ENCODE measurements around the genes MAP7D1, THRAP3 and EPHA10.

DNA sequence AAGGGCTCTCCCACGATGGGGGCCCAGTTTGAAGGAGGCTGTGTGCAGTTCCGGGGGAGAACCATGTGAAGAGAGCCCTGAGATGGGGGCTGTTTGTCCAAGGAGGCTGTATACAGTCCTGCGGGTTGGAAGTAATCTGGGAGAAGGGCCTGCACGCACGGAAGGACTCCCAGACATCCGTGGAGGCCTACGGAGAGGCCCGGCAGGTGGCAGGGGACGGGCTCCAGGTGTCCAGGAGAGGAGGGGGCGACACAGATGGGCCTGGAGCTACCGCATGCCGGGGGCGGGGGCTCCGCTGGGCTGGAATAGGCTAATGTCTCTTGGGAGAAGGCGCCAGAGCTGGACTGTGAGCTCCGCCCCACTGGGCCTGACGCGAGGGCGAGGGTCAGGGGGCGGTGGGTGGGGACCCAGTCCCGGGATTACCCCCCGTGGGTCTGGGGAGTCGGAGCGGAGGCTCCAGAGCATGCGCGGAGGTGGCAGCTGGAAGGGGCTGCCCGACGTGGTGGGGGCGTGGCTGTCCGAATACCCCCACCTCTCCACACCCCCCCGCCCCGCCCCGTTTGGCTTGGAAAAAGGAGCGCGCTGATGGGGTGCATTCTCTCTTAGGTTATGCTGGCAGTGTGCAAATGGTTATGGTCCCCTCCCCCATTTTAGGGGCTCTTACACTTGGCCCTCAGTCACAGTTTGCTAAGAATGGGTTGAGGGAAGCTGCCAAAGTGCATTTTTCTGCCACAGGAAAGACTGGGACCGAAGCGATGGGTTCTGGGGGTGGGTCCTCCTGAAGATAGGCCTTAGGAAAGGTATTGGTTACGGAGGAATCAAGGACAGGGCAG, 756 bp downstream of the AGO1 start:
- PRO-cap = no peak

DNA sequence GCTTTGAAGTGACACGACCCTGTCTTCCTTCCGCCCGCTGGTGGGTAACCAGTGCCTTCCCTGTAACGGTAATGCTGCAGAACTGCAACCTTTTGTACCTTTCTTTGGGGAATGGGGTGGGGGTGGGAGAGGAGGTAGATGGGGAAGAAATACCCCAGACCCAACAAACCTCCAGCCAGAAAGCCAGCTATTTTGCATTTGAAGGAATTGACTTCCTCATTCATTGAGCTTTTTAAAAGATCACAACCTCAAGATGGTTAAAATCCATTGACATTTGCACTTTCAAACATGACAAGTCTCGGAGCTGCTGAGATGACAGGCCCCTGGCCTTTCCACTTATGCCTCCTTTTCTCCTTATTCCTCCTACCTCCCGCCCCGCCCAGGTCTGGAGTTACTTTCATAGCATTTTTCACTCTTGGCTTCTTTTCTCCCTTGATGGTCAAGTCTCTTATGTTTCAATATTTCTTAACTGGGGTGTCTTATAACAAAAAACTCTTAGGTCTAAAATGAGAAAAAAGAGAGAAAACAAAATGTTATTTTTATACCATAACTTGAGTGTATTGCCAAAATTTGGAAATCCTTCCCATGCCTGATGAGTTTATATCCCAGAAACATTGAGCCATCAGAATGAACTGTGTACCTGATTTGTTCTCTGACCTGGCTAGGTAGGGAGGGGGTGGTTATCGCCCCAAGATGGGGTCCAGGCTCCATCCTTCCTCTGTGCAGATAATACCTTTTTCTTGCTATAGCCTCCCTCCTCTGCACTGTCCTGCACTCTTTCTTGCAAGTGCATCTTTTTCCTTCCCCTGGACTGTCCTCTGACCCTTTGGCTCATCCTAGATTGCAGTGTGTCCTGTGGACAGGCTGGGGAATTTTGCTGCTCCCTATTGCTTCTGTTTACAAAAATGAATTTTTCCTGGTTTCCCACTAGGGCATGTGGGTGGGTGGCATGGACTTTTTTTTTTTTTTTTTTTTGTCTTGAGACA, 10.3 kb upstream of the AGO3 start:
- PRO-cap = no peak

DNA sequence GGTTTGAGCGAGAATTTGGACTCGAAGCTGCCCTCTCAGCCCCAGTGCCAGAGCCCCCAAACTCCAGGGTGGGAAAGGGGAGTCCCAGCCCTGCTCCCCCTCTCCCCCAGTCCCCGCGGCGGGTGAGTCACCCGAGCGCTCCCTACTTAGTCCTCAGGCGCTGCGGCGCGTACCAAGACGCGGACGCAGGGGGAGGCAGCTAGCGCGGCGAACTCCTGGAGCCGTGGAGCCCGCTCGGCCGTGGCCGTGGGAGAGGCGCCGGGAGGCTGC, 288 bp upstream of the MAP7D1 start:
- PRO-cap = bidirectional peak, plus-strand start outside the sequence, minus-strand start at position 124 of the sequence

DNA sequence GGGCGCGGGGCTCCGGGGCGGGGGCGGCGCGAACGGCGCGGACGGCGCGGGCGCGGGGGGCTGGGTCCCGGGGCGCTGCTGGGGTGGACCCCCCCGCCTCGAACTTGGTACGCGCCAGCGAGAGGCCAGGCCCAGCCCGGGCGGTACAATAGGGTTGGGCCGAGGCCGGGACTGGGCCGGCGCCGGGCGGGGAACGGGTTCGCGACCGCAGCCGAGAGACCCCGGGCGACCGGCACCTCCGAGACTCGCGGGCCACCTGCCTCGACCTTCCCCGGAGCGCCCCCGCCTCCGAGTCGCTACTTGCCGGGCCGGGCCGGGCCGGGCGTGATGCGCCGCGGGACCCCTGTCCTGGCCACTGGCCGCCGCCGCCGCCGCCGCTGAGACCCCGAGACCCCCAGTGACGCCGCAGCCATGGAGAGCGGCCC, at the start of gene MAP7D1:
MAP7D1 (plus strand) TSS at position 154 of the 425 bp plus-strand sequence.
- PRO-cap = bidirectional peak, plus-strand start at position 176 of the sequence, minus-strand start outside the sequence

- PRO-cap = no peak
Observed at GRCh38 chr1:36157400-36157932, 1.5 kb downstream of the MAP7D1 start.

- PRO-cap = no peak
Observed at GRCh38 chr1:36161590-36161888, 5.6 kb downstream of the MAP7D1 start.

DNA sequence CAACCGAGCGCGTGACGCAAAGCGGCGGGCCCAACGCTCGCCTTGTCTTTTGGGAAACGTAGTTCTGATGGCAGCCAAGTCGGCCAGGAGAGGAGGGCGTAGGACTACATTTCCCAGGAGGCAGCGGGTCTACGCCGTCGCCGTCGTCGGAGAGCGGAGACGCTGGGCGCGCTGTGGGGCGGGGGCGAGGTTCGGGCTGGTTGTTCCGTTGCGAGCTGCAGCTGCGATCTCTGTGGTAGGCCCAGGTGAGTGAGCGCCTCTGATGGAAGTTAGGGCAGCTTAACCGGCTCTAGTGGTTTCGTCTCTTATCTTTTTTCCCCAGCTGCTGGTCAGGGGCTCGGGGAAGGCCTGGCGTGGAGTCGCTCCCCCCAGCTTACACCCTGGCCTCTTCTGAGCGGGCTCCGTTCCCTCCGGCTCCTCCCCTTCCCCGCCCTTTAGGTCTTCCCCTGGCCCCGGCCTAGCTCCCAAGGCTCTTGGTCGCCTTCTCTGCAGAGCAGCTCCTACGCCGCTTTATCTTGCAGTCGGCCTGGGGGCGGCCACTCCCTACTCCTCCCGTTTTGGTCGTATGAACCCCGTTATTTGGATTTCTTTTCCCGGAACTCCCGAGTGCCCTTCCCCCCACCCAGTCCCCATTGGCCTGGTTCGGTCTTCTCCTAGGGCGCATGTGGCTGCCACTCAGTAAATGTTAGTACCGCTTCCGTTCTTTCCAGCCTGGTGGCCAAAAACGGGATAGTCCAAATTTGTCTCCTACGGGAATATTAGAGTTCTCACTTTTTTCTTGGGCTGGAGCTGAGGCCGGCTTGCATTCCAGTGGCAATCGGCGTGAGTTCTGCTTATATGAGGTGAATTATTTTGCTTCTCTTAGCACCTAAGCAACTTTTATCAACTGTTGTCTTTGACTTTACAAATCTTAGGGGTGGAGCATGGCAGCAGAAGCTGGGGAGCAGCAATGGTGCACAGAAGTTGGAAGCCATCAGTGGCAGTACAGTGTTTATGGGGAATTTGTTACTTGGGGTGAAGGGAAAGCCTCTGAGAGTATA, at the start of gene THRAP3:
THRAP3 (plus strand) TSS at position 183 of the 1,040 bp plus-strand sequence.
- PRO-cap = unidirectional peak, plus-strand start at position 171 of the sequence

DNA sequence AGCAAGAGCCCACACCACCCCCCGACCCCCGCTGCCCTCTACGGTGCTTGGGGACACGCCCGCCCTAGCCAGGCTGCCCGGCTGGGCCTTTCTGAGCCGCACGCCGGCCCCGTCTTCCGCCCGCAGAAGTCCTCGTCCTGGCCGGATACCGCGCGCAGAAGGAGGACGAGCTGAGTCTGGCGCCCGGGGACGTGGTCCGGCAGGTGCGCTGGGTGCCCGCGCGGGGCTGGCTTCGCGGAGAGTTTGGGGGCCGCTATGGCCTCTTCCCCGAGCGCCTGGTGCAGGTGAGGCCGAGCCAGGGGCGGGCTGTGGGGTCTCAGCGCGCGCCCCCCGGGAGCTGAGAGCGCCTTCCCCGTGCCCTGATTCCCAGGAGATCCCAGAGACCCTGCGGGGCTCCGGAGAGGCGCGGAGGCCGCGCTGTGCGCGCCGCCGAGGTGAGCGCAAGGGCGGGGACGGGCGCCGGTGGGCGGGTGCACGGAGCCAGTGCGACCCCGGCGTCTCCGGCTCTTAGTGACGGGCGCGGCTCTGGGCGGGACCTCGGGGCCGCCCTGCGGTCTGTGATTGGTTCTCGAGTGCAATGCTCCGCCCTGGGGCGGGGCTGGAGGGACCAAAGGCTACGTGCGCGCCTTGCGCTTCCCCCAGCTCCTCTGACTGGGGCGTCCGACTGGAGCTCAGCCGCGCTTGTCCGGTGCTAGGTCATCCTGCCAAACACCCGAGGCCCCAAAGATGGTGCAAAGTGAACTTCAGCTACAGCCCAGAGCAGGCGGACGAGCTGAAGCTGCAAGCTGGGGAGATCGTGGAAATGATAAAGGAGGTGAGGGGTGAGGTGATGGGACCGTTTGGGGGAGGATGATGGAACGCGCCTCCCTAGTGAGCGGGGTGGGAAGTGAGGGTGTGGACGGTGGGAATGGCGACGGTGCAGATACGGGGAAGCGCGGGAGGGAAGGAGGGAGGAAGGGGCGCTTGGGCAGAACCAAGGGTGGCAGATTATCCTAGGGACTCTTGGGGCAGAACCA, 612 bp downstream of the SH3D21 start:
- PRO-cap = no peak

- PRO-cap = no peak
Observed at GRCh38 chr1:36323944-36324754, 704 bp upstream of the EVA1B start.

DNA sequence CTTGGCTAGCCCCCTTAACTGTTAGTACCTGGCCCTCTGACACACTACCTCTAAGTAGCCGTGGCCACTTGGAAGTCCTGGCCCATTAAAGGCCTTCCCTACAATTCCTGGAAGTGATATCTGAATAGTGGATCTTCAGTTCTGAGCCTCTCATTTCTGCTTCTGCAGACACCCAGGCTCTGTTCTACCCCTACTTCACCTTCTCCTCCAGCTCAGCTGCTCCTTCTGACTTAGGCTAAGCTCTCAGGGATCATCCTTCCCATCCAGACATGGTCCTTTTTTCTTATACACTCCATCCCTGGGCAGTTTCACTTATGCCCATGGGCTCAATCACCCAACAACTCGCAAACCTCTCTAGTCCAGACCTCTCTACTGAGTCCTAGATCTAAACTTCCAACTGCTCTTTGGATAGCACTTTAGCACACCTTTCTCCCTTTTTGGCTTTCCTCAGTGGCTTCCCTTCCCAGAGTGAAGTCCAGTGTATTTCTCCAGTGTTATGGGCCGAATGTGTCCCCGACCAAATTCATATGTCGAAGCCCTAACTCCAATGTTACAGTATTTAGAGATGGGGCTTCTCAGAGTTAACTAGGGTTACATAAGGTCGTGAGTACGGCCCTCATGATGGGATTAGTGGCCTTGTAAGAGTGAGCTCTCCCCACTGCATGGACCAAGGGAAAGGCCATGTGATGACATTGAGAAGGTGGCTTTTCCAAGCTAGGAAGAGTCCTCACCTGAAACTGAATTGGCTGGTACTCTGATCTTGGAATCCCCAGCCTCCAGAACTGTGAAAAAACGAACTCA, 3.9 kb upstream of the OSCP1 start:
- PRO-cap = no peak

DNA sequence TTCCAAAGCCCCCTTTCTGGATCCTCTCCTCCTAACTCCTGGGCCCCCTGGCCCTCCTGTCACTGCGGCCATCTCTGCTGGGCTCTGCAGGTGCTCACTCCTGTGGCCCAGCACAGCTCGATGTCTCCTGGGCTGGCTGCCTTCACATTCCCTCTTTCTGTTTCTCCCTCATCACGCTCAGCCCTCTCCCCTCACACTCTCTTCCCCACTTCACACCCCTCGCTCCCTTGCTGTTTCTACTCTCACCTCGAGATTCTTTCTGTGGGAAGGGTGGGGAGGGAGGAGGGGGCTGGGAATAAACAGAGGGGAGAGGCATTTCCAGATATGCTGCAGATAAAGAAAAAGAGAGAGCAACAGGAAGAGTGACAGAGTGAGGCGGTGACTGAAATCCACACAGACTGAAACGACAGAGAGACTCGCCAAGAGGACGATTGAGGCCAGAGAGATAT, 881 bp downstream of the CSF3R start:
- PRO-cap = no peak

- PRO-cap = no peak
Observed at GRCh38 chr1:37129360-37129716, 95.0 kb upstream of the GRIK3 start.

- PRO-cap = no peak
Observed at GRCh38 chr1:37473228-37473573, 1.2 kb upstream of the ZC3H12A start.

GRCh38 chr1:37544448-37545144, 9.5 kb downstream of the SNIP1 start:
- PRO-cap = no peak

DNA sequence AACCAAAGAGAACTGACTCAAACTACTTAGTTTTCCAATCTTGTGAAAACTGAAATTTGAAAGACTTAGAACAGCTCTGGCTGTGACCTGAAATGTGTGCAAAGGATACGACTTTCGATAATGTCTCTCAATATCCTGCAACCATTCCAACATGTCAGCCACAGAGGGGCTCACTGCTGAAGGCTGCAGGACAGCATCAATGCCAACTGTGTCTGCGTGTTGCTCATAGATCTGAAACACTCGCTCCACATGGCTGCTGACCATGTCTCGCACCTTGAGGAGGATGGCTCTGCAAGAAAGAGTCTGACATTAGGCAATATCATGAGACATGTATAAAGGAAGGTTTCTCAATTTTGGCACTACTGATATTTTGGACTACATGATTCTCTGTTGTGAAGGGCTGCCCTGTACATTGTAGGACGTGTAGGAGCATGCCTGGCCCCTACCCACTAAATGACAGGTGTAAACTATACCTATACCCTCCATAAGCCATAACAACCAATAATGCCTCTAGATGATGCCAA, 4.1 kb downstream of the C1orf109 start:
- PRO-cap = no peak

- PRO-cap = no peak
Observed at GRCh38 chr1:37764845-37765398, at the start of gene EPHA10. TSS of gene EPHA10 (minus strand) at chr1:37765120.

GRCh38 chr1:37844170-37844748, 15.1 kb downstream of the MTF1 start:
- PRO-cap = no peak

DNA sequence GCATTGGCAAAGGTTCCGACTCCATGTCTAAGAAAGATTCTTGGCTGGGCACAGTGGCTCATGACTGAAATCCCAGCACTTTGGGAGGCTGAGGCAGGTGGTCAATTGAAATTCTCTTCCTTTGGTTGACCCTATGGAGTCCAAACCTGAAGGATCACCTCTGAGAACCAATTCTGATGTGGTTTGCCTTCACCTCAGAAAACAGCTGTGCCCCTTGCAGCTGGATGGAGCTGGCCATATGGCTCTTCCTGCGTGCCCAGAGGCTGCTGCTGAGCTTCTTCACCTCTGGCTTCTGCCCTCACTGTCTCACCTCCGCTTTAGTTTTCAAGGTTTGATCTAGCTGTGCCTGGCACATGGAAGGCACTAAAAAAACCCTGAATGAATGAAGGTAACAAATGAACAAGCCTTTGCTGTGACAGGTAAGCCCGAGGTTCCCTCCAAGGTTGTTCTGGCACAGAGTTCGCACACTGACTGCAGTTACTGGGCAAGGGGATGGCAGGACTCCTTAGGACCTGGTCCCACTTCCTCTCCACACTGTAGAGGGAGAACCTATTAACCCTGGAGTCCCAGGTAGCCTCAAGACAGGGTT, 8.5 kb upstream of the INPP5B start:
- PRO-cap = no peak

DNA sequence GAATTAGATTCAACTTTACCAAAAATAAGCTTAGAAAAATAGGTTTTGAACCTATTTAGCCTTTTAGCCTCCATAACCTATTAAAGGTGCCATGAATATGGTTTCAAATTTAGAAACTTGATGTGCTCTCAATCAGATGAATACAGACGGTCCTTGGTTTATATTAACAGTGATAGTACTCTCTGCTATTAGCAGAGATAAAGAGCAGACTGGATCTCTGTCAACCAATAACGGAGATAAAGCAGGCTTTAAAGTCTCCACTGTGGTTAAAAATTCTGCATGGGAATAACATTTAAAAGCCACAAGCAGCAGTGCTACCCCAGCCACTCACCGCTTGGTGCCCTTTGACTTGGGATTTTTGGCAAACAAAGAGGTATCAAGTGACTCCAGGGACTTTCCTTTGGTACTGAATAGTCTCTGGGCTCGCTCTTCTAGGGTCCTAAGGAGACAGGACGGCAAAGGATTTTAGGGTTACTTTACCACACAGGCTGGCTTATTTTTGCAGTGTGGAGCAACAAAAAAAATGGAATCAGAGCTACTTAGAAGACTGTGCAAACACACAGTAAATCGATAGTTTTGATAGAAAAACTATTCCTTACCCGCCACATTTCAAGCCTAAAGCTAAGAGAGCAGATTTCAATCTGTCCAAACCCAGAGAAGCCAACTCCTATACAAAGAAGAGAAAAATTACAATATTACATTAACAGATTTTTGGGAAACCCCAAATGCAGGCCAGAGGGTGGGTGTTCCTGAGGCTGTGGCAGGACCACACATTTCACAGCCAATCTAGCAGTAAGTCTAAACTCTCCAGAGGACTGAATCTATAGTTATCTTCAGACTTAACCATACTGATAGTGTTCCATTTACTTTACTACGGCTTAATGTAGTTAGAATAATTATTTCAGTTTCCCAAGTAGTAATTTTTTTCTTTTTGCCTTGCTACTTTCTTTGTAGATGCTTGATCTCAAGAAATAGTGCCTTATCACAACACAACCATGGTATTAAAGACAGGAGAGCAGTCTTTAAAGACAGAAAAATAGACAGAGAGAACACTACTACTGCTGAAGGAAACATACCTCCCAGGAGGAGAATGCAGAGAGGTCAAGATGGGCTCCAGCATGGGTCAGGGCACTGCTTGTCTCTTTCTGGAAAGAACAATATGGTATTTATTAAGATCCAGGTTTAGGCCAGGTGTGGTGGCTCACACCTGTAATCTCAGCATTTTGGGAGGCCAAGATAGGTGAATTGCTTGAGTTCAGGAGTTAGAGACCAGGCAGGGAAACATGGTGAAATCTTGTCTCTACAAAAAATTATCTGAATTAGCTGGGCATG, 11.0 kb downstream of the SF3A3 start:
- PRO-cap = no peak

DNA sequence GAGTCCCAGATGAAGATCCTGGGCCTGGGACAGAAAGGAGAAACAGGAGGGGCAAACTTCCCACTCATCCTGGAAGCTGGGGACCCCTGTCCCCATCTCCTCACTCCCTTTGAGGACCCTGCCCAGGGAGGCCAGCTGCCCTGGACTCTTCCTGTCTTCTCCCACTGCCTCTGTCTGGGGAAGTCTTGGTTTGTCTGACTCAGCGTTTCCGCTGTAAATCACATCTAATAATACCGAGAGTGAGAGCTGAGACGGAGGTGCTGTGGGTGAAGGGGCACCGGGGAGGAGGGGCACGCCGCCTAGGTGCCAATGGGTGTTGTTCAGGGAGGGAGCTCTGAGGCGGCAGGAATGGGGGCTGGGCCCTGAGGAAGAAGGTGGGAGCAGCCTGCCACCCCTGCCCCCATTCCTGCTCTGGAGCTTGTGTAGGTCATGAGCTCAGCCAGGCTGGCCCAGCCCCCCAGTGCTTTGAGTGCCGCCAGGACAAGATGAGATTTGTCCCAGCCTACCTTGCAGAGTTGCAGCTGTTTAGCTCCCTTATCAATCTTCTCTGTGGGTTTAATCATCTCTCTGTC, 16.5 kb downstream of the POU3F1 start:
- PRO-cap = no peak